Hepatocyte (in vitro differentiated cells and primary cell): ENCODE data around the genes ZNF837, ZNF132 and UBE2M.

- RAMPAGE, long total RNA: no peak
- RRBS: no CpG with 5 or more reads among the region's 12 CpGs
These were observed 16.2 kb upstream of the ZNF544 start for GRCh38 chr19:58212496-58213005.

GRCh38 chr19:58216853-58217661 lies 11.7 kb upstream of the ZNF544 start:
- RAMPAGE, long total RNA: no peak
- RRBS: 38% methylated on average over 37 of the region's 56 CpGs

DNA sequence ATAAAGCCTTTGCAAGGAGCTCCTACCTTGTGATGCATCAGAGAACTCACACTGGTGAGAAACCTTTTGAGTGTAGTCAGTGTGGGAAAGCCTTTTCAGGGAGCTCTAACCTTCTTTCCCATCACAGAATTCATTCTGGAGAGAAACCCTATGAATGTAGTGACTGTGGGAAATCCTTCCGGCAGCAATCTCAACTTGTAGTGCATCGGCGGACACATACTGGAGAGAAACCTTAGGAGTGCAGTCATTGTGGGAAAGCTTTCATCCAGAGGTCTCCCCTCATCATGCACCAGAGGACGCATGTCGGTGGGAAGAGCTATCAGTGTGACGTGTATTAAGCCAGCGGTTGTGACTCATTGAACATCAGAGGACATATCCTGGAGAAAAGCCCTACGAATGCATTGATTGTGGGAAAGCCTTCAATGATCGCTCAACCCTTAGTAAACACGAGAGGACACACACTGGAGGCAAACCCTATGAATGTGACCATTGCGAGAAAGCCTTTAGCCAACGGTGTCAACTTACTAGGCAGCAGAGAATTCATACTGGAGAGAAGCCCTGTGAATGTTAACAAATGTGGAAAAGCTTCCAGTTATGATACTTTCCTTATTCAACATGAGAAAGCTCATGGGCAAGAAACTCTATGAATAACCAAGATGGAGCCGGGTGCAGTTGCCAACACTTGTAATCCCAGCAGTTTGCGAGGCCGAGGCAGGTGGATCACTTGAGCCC lies 16.1 kb upstream of the ZNF8 start:
- RAMPAGE, long total RNA: no peak
- RRBS: no CpG with 5 or more reads among the region's 15 CpGs

DNA sequence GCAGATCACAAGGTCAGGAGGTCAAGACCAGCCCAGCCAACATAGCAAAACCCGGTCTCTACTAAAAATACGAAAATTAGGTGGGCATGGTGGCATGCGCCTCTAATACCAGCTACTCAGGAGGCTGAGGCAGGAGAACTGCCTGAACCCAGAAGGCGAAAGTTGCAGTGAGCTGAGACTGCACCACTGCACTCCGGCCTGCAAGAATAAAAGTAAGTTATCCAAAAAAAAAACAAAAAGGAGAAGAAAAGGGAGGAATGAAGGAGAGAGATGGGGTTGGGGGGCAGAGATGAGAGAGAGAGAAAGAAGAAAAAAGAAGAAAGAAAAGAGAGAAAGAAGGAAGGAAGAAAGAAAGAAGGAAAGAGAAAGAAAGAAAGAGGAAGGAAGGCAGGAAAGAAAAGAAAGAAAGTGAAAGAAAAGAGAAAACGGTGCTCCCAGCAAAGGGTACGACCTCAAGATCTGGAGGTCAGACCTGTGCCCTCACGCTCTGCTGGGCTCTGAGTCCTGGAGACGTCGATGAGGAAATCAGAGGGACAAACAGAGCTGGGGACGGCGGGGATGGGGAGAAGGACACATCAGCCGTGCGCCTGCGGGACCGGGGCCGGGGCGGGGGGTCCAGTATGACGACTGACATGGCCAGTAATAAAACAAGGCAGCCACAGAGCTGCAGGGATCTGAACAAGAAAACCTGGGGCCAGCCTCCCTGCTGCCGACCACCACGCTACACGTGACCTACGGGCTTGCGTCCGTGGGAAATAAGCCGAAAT lies 3.7 kb downstream of the A1BG start:
- RAMPAGE, long total RNA: no peak
- RRBS: no CpG with 5 or more reads among the region's 26 CpGs

DNA sequence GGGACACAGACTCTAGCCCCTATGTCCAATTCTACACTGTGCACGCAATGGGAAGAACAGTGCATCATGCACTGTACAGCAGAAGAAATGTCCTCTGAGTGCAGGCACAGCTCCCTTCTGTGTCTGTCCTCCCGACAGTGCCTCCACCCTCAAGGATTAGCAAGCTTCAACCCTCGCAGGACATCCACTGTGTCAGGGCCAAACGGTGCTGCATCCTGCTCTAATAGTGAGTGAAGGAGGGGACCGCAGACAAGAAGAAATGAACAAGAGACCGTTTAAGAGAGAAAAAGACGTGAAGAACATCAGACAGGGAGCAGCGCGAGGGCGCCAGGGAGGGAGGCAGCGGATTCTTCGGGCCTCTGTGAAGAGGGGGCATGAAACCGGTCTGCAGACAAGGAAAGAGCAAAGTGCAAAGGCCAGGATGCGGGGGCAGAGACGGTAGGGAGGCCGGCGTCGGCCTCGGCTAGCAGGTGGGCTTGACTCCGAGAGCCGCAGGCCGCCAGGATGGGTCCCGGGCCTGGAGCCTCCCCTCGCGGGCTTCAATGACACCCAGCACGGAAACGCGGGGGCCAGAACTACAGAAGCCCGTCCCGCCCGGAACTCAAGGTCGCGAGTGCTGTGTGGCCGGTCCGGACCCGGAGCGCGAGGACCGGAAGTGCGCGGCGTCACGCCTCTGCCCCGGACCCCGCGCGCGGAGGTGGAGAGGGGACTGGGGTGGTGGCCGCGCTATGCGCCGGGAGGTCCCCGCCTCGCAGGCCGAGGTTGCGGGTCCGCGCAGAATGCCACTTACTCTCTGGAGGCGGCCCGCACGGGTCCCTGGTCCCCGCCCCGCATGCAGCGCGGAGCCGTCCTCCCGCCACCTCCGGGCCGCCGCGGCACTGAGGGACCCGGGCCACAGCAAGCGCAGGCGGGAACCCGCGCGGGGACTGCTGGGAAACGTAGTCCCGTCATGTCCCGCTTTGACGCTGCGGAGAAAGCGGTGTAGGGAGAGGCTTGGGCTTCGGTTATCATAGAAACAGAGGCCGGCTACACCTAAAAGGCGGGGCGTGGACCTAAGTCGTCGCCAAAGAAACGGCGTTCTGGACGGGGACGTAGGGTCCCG lies at the start of gene ZNF837:
ZNF837 (minus strand) TSS at position 880 of the 1,102 bp plus-strand sequence.
- RAMPAGE, long total RNA: no peak
- RRBS: 2% methylated on average over 27 of the region's 94 CpGs

- RAMPAGE, long total RNA: no peak
- RRBS: no CpG with 5 or more reads among the region's 36 CpGs
These were observed 595 bp downstream of the RPS5 start for GRCh38 chr19:58387387-58388341.

DNA sequence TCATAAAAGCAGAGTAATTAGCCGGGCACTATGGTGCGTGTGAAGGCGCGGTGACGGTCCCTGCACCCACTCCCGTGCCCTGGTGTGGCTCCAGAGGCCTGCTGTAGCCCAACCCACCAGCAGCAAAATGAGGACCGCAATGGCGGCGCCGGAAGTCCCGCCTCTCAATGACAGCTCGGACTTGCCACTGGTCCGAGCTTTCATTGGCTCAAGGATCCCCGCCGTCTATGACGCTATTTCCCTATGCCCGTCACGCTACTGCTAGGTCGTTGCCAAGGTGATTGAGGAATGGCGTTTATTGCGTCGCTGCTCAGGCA lies at the start of gene ZNF132:
ZNF132 (minus strand) TSS at position 141 of the 317 bp plus-strand sequence.
- RAMPAGE, long total RNA: no peak
- RRBS: no CpG with 5 or more reads among the region's 22 CpGs

DNA sequence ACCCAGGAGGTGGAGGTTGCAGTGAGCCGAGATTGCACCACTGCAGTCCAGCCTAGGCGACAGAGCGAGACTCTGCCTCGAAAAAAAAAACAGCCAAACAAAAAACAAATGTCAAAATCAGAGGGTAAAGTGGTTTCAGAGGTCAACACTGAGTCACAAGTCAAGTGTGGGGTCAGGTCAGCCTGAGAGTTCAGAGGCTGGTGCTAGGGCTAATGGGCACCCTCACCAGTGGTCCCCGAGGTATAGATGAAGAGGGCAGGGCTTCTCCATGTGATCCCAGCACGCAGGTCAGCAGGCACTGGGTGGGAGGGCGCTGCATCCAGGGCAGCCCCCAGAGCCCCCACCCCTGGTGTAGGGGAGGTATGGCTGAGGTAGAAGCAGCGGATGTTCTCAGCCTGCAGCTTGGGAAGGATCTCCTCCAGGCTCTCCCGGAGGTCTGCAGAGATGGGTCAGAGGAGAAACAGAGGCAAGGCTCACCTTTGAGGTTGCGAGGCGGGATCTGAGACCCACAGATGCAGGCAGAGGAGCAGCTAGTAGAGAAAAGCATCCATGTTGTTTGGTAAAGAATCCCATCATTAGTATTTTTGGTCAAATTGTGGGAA lies 1.2 kb downstream of the SLC27A5 start:
- RAMPAGE, long total RNA: no peak
- RRBS: no CpG with 5 or more reads among the region's 11 CpGs

DNA sequence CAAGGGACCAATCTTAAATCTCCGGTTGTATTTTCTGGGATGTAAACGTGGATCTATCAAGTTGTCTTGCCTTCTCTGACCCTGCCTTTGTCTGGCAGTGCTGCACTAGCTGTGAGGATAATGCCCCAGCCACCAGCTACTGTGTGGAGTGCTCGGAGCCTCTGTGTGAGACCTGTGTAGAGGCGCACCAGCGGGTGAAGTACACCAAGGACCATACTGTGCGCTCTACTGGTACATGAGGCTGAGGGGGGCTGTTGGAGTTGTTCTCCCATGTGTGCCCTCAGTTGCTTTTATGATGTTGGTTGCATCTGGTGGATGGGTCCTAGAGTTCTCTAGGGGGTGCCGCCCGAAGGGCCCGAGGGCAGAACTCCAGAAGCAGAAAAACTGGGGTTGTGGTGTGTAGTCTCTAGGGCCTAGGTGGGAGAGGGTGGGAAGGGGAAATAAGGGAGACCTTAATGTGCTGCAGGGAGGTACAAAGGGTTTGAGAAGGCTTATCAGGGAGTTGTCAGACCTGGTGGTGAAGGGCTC lies 1.9 kb downstream of the TRIM28 start:
- RAMPAGE, long total RNA: no peak
- RRBS: no CpG with 5 or more reads among the region's 9 CpGs

- RAMPAGE, long total RNA: no peak
- RRBS: 1% methylated on average over 18 of the region's 118 CpGs
These were observed at the start of gene UBE2M for GRCh38 chr19:58558090-58559081. Gene UBE2M (minus strand): TSS chr19:58558611.